ENCODE measurements around the gene CHN2.

GRCh38 chr7:27899564-27899988 is 159.6 kb downstream of the TAX1BP1 start:
- PRO-cap, 2 experiments: no peak in any of the 2 experiments

DNA sequence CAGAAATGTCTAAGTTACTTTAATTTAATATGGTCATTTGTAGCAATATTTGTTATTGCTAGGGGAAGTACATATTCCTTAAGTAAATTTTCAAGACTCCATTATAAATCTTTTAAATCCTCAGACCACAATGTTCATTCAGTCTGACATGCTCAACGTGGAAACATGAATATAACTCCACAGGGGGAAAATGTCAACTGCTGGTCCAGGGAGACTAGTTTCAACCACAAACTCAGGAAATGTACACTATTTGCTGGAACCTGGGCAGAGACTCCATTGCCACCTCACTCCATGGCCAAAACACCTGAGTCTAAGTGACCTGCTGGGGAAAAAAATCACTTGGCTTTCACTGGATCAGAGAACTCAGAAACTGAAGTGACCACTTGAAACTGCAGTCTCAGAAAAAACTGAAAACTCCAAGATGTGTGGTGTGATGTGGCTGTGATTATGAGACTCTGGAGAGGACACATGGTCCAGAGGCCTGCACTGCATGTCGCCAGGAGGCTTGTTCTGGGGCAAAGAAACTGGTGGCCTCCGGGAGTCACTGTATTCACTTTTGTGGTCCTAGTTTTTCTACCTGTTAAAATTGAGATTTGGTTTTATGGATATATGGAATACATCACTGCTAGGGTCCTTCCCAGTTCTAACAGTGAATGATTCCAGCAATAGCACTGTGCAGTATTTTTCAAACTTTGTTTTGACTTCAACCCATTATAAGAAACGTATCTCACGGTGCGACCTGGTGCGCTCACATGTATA is 161.4 kb downstream of the TAX1BP1 start:
- PRO-cap, 2 experiments: no peak in any of the 2 experiments

DNA sequence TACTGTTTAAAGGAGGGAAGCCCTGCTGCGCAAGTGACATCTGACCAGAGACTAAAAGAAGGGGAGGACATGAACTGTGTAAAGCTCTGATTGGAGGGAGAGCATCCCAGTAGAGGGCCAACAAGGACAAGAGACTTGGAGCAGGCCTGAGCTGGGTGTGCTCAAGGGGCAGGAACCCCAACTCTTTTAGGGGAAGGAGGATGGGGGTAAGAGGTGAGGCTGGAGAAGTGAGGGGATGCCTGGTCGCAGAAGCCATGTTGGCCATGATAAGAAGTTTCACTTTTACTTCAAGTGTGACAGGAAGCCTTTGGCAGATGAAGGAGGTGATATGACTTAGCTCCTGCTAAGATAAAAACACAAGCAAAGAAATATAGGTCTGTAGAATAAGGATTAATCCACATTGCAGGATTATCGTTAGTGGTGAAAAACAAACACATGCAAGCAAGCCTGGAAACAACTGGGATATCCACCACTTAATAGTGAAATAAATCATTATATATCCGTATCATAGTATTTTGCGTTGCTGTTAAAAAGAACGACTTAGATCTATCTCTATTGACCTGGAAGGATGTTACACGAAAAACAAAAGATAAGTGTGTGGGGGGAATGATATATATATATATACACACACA is 208.2 kb downstream of the JAZF1 start:
- PRO-cap, 2 experiments: no peak in any of the 2 experiments

GRCh38 chr7:28086360-28086669 is 94.3 kb downstream of the JAZF1 start:
- PRO-cap, 2 experiments: no peak in any of the 2 experiments

- PRO-cap, 2 experiments: no peak in any of the 2 experiments
These were observed 74.3 kb downstream of the JAZF1 start for GRCh38 chr7:28106300-28106673.

GRCh38 chr7:28144245-28144702 is 36.3 kb downstream of the JAZF1 start:
- PRO-cap, 2 experiments: no peak in any of the 2 experiments

GRCh38 chr7:28156987-28157714 is 23.4 kb downstream of the JAZF1 start:
- PRO-cap, 2 experiments: no peak in any of the 2 experiments

GRCh38 chr7:28179068-28179284 is 1.6 kb downstream of the JAZF1 start:
- PRO-cap, 2 experiments: no peak in any of the 2 experiments

GRCh38 chr7:28405663-28405881 is 6.7 kb upstream of the CREB5 start:
- PRO-cap, 2 experiments: no peak in any of the 2 experiments

GRCh38 chr7:28685505-28686437 is 272.4 kb downstream of the TRIL start:
- PRO-cap, 2 experiments: peak in 2 of 2 experiments; most common plus-strand start chr7:28686137 (in 2)

DNA sequence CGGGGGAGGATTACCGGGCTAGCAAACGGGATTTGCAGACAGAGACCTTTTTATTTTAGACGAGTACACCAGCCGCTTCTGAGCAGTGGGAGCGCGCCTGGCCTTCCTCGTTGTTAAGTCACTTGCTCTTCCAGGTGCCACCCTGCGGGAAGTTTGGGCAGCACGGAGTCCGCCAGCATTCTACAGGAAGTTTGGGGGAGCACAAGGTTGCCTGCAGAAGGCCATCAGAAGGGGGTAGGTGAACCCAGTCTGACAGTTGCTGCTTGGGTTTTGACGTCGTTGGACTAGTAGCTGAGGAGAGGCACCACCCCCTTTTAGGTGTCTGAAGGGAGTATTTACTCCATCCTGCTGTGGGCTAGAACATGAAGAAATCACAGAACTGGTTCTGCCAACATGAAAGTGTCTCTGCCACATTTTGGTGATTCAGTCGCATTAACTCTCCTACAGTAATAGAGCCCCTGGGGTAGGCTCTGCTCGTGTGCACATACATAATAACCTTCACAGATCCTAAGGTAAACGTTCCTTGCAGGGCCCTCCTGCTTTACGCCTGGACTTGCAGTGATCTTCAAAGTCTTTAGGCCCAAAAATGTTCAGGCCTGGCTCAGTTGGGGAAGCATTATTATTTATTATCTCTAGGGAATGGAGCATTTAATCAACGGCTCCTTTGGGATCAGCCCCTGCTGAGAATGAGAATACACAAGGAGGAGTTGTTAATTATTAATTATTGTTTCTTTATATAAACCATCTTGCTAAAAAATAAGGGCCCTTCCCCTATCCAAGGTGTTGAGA is 880 bp upstream of the TRIL start:
- PRO-cap, 2 experiments: no peak in any of the 2 experiments

- PRO-cap, 2 experiments: no peak in any of the 2 experiments
These were observed 30.9 kb upstream of the TRIL start for GRCh38 chr7:28988996-28989402.

DNA sequence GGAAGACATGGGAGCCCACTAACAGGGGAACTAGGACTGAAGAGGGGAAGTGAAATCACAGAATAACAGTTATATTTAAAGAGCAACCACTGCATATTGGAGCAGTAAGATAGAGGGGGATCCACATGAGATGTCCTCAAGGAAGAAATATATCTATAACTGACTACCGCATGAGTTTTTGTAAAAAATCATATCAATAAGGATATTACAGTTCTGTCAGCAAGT is 10.4 kb downstream of the CPVL start:
- PRO-cap, 2 experiments: no peak in any of the 2 experiments

- PRO-cap, 2 experiments: peak in 1 of 2 experiments; most common plus-strand start chr7:29189979 (in 1)
These were observed 4.8 kb upstream of the CHN2 start for GRCh38 chr7:29189640-29190320.

DNA sequence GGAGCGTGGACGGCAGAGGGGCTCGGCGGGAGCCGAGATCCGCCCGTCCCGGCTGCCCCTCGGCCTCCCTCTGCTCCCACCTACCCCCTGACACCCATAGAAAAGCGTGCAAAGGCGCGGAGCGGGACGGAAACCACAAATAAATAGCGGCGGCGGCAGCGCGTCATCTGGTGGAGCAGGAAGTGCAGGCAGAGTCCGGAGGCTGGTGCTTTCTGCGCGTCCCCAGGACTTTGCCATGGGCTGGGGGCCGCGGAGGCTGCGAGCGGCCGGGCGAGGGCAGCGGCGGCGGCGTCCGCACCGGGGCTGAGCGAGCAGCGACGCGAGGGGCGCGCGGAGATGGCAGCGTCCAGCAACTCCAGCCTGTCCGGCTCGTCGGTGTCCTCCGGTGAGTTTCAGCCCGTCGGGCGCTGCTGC is at the start of gene CHN2:
Gene CHN2, plus strand, starts transcription at position 170 of the 414 bp plus-strand sequence.
- PRO-cap, 2 experiments: peak in 2 of 2 experiments; most common plus-strand start position 227 of the sequence (in 2); most common minus-strand start position 72 of the sequence (in 2)

DNA sequence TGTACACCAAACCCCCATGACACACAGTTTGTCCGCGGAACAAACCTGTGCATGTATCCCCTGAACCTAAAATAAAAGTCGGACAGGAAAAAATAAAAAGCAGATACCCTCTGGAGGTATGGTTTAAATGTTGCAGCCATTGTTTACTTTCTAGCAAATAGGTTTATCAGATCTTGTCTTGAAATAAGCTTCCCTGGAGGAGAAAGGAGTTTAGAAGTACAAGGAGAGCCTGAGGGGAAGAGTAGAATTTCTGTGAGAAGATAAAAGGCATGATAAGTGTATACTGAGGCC is 41.3 kb downstream of the CHN2 start:
- PRO-cap, 2 experiments: no peak in any of the 2 experiments

DNA sequence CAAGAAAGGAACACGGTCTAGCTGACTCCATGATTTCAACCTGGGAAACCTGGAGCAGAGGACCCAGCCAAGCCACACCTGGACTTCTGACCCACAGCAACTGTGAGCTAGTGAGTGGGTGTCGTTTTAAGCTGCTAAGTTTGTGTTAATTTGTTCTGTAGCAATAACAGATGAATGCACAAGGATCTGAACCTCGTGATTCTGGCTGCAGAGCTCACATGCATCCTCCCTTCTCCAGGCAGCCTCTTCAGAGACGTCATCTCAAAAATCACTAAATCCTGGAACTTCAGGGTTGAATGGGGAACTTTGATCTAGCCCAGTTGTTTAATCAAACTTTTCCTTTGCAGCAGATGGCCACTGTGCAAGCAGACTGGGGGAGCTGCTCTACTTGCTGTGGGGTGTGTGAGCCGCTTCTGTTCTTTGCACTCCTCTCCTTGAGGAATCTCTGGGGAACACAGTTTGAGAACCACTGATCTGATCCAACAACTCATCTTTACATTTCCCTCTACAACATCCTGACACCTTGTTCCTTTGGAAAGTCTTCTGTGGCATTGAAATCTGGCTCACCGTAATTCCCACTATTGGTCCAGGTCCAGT is 90.2 kb downstream of the CHN2 start:
- PRO-cap, 2 experiments: no peak in any of the 2 experiments

DNA sequence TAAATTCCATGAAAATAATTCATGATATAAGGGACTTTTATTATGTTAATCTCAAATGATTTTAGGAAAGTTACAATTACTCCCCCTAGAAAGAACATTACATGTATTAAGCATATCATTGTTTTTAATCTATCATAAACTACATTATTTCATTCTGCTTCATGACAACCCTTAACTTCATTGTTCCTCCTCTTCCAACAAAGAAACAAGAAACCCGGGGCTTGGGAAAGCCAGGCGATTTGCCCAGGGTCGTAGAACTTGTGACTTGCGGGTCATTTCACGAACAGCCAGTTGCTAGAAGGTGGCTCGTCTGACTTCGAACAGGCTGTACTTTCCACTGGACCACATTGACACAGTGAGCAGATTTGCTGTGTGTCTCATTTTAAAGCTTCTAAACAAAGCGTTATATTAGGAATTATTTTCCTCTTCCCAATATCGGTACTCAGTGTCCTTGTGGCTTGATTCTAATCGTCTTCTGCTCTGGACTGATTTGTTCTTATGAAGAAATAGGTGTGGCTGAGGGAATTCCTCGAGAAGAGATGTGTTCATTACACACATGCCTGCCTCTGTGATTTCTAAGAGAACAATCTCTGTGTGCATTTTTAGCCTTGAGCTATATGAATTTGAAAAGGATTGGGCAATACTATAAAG is 150.1 kb upstream of the PRR15 start:
- PRO-cap, 2 experiments: no peak in any of the 2 experiments

DNA sequence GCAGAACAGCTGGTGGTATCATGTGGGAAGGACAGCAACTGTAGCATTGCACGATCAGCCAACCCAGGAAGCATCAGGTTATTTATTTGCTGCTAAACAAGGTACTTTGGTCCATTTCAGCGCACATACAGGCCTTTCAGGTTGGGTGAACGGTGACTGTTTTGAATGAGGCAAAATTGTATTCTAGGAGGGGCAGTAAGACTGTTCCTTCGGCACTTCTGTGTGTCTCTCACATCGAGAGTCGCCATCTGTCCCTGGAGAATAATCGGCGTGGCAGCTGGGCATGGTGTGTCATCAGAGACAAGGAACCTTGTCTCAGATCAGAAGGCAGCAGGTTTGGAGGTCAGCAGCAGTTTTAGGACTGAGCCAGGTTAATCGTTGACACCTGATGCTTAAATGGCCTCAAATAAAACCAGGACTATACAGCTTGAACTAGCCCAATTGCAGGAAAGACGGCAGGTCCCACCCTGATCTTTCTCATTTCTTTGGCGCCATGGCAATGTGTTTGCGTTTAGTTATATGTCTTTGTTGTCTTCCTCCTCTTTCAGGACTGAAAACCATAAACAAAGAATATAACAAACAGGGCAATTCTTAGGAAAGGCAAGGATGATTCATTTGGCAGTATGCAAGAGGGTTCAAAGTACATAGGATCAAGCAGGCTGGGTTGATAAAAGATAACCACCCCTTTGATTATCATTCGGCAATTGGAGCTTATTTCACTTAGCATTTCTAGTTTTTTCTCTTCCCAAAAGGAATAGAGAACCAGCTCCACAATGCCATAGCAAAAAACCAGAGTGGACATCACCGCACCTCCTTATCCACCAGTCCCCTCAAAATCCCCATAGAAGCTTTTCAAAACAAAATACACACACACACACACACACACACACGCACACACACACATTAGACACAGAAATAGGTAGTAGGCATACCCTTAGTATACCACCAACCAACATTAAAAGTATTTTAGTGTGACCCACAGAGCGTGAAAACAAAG is 91.9 kb upstream of the PRR15 start:
- PRO-cap, 2 experiments: peak in 2 of 2 experiments; most common plus-strand start position 696 of the sequence (in 1); most common minus-strand start position 267 of the sequence (in 1)

DNA sequence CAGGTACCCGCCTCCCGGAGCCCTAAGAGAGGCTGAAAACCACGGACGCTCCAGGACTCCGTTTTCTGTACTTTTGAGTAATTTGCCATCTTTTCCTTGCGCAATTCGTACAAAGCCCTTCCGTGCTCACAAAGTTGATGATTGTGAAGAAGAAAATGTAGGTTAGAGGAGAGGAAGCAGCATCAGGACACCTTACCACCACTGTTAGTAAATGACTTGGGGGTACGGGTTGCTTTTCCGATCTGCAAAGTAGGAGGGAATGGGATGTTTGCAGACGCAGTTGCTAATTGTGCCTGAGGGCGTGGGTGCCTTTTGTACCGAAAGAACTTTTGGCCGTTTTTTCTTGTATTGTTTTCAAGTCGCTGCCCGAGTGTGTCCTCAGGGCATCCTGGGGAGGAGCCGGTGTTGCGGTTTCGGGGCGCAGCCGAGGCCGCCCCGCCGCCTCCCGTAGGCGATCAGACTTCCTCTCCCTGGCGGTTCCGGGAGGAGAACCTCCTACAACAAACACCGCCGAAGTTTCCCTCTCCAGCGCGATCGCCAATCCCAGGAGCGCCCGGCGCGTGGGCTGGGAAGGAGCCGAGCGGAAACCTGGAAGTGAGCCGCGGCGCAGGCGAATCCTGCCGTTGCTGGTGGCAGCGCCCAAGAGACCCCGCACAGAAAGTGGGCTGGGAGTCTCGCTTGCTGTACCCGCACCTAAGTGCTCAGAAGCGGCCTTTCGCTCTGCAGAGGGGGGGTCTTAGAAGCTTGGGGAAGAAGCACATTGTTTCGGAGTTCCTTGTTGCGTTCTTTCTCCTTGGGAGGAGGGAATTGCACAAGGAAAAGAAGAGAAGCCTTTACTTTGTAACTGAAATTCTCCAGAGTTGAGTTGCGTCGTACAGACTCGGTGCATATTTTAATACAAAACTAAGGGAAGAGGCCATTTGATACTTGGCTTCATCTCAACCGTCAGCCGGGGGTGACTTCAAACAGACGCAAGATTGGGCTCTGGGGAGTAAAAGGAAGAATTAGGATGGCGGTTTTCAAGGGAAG is 1.1 kb downstream of the PRR15 start:
- PRO-cap, 2 experiments: peak in 2 of 2 experiments; most common plus-strand start position 476 of the sequence (in 2); most common minus-strand start position 468 of the sequence (in 2)